ENCODE data around the gene RAPGEF1.

- PRO-cap, 8 experiments: peak in 6 of 8 experiments; most common plus-strand start chr9:131733903 (in 5); most common minus-strand start chr9:131733085 (in 5)
Measured at GRCh38 chr9:131732855-131733960, 6.7 kb downstream of the RAPGEF1 start.

DNA sequence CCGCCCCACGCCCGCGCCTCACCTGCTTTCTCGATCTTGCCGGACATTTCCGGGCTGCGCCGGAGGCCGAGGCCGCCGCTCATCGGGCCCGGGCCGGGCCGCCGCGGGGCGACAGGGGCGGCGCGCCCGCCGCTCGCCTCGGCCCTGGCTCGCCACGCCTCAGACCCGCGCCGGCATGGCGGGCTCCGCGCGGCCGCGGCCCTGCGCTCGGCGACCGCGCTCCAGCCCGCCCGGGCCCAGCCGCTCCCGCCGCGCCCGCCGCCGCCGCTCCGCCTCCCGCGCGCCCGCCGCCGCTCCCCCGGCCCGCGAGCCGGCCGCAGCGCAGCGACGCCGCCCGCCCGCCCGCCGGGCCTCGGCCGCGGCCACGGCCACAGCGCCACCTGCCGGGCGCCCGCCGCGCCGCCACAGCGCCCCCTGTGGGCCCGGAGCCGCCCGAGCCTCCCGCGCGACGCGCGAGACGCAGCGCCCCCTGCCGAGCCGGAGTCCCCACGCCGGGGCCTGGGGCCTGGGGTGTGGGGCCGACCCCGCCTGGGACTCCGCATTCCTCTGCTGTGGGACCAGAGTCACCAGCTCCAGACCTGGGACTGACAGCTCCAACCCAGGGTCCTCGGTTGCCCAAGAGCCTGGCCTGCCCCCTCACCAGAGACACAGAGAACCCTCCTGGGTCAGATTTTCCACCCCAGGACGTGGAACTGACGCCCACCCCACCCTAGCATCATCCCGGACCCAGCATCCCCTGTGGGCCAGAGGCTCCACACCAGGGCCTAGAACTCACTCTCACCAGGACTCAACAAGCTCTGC lies at the start of gene RAPGEF1:
RAPGEF1 (minus strand) TSS at position 329 of the 801 bp plus-strand sequence.
- PRO-cap, 8 experiments: peak in 8 of 8 experiments; most common plus-strand start position 82 of the sequence (in 3); most common minus-strand start position 269 of the sequence (in 6)

DNA sequence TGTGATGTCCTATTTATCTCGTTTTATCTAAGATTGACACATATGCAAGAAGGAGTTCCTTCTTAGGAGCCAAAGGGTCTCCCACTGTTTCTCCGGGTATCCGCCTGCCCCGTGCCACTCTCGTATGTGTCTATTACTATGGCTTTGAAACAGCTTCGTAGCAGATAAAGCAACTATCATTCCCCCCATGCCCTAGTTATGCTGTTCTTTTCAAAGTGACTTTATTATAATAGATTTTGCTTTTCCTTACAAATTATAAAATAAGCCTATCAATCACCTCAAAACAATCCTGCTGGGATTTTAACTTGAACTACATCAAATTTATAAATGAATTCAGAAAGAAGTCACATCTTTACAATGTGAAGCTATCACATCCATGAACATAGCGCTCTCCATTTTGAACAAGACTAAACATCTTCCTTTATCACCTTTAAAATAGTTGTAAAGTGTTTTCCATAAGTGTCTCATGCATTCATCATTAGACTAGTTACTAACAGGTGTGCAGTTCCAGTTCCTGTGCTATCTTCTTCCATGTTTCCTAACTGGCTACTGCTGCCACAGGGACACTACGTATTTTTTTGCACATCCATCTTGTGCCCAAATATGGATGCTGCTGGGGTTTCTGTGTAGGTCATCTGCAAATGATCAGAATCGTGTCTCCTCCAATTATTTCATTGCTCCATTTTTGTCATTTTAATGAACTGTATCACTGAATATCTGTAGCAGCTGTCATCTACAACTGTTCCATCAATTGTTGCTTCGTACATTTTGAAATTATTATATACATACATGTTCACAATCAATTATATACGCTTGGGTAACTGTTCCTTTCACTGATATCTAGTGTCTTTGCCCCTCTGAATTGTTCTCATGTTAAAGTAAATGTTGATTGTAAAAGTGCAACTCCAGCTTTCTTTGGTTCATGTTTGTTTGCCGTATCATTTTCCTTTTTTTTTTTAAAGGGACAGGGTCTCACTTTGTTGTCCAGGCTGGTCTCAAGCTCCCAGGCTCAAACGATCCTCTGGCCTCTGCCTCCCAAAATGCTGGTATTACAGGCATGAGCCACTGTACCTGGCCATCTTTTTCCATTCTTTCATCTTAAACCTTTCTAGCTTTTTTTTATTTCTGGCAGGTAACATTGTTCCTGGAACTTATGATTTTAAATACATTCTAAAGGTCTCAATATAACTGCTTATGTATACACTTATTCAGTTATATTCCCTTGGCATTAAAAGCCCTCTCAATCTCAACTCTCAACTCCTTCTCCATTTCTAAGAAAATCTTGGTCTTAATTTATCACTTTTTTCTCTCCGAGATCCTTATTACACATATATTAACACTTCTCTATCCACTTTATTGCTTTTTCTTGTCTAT lies 37.6 kb downstream of the SETX start:
- PRO-cap, 8 experiments: no peak in any of the 8 experiments

- PRO-cap, 8 experiments: no peak in any of the 8 experiments
Measured at GRCh38 chr9:132318896-132319917, 35.6 kb downstream of the SETX start.

- PRO-cap, 8 experiments: no peak in any of the 8 experiments
Measured at GRCh38 chr9:132894385-132894855, 15.7 kb downstream of the SPACA9 start.

DNA sequence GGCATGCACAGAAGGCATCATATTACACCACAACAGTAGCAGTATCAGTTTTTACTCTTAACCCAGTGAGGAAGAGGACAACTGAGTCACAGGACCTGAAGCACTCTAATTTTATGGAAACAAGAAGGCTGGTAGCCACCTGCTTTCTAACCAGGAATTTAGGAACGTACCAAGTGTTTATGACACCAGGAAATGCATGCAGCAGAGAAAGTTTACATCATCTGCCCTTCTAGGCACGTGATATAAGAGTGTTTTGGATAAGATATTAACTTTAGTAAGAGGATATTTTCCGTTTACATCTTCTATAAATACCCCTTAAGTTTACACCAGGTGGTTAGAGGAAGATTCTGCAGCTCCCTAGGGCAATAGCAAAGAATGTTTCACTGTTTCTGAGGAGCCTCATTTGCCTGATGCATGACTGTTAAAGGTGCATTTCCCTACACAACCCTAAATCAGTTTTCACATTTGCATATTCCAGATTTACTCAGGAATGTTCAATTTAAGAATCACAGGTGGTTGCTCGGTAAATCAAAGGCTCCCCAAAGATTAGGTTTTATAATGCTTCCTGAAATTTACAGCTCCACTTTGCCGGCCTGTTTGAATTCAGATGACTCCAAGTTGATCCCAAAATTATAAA lies 1.8 kb downstream of the TSC1 start:
- PRO-cap, 8 experiments: no peak in any of the 8 experiments

GRCh38 chr9:132945224-132945770 lies 881 bp upstream of the TSC1 start:
- PRO-cap, 8 experiments: peak in 1 of 8 experiments; most common plus-strand start chr9:132945309 (in 1); most common minus-strand start chr9:132945296 (in 1)

DNA sequence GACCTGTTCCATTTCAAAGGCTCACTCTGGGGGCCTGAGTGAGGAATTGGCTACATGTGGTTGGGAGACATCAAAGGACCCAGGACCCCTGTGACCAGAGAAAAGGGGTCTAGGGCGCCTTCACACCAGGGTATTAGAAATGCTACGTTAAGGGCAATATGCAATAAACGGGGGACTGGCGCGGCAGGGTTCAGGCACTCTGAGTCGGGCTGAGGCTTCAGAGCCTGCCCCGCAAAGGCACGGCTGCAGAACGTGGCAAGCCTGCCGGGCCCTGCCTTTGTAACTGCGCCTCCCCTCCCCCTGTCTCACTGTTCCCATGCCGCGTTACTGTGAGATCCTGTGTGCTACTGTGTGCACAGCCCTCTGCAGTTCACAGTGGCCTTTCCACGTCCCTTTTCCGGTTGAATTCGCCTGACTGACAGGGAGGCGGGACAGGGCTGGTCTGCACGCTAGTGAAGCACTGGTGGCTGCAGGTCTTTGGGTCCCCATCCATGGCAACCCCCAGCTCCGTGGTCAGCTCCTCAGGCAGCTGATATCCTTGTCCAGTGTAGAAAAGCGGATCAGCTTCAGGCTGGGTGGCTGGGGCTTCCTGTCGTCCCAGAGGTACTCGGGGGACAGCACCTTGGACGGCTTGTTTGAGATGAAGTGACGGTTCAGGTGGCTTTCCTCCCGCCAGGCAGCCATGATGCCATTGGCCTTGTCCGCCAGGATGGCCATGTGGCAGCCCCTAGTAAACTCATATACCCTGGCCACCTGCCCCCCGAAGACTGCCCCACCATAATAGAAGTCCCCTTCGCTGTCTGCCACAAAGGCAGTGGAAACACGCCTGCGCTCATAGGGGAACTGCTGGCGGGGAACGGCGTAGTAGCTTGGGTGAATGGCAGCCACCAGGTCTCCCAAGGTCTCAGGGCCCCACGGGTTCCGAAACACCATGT lies 10.4 kb downstream of the GBGT1 start:
- PRO-cap, 8 experiments: no peak in any of the 8 experiments

DNA sequence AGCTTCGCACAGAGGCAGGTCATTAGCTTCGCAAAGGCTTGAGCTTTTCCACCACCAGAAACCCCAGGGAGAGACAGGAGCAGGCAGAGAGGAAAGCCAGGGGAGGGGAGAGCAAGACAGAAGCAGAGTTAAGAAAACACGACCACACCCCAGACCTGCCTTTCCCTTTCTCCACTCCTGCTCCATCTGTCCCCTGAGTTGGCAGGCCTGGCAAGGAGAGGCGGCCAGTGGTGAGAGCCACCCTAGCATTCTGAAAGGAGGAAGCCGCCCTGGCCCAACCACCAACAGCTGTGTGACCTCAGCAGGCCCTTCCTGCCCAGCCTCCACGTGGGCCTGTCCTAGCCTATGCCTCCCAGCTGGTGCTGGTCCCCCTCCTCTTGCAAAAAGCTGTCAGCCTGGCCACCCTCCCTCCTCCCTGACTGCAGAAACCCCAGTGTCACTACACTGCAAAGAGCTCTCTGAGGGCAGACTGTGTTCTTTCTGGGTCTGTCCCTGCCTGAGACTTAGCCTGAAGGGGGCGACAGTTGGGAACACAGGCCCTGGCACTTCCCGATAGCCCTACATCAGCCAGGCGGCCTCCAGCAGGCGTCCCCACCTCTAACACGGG lies 5.8 kb upstream of the SURF6 start:
- PRO-cap, 8 experiments: peak in 2 of 8 experiments; most common minus-strand start position 252 of the sequence (in 2)

- PRO-cap, 8 experiments: peak in 2 of 8 experiments; most common plus-strand start chr9:133352616 (in 1)
Measured at GRCh38 chr9:133351728-133353081, 4.1 kb downstream of the SURF1 start.

GRCh38 chr9:133361244-133362244 lies 5.2 kb downstream of the SURF2 start:
- PRO-cap, 8 experiments: peak in 2 of 8 experiments; most common minus-strand start chr9:133361964 (in 2)

- PRO-cap, 8 experiments: peak in 1 of 8 experiments; most common plus-strand start chr9:133373124 (in 1); most common minus-strand start chr9:133372976 (in 1)
Measured at GRCh38 chr9:133372863-133373387, 2.9 kb downstream of the SURF4 start.

- PRO-cap, 8 experiments: no peak in any of the 8 experiments
Measured at GRCh38 chr9:133406071-133406562, 11.7 kb downstream of the REXO4 start.

DNA sequence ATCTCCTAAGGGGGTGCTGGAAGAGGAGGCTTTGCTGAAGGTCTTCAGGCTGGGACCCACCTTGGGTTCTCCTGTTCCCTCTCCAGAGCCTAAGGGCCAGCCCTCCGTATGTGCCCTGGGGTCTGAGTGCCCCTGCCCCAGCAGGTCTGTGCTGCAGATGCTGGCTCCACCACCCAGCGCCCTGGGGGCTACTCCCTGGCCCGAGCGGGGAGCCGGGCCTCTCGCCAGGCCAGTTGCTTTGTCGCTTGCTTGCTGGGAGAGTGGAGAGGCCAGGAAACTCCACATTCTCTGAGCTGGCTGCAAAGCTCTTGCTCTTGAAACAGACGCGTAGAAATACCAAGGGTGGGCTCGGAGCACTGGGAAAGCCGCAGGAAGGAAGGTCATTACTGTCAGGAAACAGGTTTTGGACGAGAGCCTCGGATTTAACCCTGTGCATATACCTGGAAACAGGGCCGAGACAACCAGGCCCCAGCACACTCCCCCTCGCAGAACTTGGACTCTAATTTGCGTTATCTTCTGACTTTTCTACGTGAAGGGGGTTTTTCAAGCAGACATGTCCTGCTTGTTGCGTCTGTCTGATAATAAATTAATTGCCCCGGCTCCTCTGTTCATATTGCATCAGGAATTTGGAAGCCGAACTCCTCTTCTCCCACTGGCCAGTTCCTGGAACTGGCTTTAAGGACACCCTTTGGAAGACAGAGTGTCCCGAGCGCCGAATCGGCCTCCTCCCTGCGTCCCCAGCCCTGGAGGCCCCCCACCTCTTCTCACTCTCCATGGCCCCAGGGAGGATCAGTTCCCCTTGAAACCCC lies 11.1 kb downstream of the ADAMTSL2 start:
- PRO-cap, 8 experiments: no peak in any of the 8 experiments

DNA sequence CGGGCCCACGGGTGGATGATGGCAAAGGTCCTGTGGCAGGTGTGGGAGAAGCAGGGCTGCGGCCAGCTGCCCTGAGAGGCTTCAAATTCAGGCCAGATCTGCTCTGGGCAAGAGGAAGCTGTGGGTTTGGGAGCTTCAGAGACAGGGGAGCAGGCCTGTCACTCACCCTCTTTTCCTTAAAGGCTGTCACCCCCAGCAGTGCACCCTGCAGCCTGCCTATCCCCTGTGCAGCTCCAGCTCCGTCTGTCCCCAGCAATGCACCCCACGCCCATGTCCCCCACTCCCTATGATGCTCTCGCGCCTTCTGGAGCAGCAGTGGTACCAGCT lies 763 bp upstream of the DBH start:
- PRO-cap, 8 experiments: no peak in any of the 8 experiments

DNA sequence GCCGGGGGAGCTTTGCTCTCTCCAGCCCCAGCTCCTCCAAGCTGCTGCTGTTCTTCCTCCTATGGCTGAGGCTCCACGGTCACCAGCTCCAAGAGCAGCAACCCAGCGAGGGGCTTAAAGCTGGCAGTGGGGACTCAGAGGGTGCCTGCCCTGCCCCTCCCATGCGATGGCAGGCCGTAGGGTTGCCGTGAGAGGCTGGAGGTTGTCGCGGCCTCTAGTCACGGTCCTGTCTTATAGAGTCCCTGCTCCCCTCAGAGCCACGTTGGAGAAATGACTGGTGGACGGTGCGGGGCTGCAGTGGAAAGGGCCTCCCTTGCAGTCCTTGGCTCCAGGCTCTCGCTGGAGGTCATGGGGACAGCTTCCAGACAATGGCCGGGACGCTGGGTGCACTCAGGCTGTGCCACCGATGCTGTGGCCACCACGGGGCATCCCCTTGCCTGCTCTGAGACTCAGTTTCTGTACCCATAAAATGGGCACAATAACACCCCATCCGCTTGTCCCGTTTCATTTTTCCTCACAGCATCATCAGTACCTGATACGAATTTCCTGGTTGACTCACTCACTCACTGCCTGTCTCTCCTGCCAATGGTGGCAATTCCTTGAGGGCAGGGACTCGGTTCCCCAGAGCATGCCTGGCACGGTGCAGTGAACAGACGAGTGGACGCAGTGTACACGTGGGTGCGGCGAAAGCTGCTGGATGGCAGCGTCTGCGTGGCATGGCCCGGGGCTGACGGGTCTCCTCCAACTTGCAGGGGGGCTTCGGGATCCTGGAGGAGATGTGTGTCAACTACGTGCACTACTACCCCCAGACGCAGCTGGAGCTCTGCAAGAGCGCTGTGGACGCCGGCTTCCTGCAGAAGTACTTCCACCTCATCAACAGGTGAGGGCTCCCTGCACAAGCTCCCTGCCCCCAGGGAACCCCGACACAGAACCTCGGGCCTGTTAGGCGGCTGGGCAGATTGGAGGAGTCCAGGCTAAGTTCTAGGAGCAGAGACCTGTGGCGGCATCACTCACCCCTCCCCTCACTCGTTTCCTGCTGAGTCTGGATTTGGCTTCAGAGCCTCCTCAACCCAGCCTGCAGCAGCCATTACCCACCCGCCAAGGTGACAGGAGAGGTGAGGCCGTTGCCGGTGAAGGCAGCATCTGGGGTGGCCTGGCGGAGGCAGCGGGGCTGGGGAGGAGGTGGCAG lies 20.0 kb downstream of the DBH start:
- PRO-cap, 8 experiments: peak in 1 of 8 experiments; most common plus-strand start position 1,109 of the sequence (in 1)

DNA sequence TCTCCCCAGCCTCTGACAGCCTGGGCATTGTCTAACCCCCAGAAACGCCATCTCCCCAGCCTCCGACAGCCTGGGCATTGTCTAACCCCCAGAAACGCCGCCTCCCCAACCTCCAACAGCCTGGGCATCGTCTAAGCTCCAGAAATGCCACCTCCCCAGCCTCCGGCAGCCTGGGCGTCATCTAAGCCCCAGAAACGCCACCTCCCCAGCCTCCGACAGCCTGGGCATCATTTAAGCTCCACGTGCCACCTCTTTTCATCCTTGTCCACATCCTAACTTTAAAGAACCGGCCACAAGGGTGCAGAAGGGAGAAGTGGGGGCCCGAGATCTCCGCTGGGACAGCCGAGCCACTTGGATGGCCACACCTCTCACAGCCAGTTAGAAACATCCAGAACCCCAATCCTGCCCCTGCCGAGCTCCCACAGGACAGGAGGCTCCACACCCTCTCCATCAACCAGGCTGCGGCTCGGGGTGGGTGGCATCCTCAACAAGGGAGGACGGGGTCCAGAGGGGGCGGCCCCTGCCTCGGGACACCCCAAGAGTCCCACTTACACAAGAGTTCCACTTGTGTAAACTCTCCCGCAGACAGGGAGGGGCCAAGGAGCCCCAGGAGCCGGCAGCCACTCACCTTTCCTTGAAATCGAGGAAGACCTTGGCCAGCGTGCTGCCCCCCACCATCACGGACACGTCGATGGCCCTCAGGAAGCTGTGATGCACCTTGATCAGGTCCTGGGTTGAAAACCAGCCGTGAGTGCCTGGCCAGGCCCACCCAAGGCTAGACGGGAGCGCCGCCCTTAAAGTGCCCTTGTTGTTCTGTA lies 67.5 kb upstream of the SARDH start:
- PRO-cap, 8 experiments: no peak in any of the 8 experiments

- PRO-cap, 8 experiments: no peak in any of the 8 experiments
Measured at GRCh38 chr9:133892449-133892881, 99.7 kb downstream of the VAV2 start.

DNA sequence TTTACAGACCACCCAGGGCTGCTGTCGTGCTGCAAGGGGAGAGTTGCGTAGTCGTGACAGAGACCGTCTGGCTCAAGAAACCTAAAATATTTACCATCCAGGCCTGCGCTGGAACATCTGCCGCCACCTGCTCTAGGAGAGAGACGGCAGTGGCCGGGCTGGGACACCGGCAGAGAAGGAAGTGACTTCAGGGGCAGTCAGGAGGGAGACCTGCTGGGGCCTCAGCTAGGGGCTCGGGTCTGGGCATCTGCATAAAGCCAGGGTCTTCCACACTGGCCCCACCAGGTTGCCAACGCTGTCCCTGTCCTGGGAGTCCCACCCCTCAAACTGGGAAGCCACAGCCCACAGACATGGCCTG lies 9.3 kb downstream of the VAV2 start:
- PRO-cap, 8 experiments: no peak in any of the 8 experiments

- PRO-cap, 8 experiments: no peak in any of the 8 experiments
Measured at GRCh38 chr9:133989507-133990120, 2.5 kb downstream of the VAV2 start.

All from peripheral blood mononuclear cell (primary cell).